Hair follicle dermal papilla cell (primary cell): ENCODE measurements around the gene PSMA4.

DNA sequence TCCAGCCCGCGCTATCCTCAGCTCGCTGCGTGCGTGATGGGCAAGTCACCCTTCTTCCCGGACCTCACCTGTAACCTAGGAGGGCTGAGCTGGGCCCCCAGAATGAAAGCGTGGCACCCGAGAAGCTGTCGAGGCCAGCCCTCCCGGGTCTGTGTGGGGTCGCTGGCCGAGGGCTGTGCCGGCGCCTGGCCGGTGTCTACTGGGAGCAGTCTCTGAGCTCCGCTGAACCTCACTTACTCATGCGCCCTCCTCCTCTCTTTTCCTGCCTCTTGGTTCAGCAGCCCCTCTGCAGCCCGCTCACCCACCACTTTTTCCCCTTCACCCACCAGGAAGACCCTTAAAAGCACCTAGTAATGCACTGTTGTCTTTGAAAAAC, 405 bp downstream of the HYKK start:
- CAGE, long polyA plus RNA, result no peak

- CAGE, long polyA plus RNA, result no peak
Measured at GRCh38 chr15:78540171-78541181, at the start of gene PSMA4. PSMA4 (plus strand) TSS chr15:78540444.

DNA sequence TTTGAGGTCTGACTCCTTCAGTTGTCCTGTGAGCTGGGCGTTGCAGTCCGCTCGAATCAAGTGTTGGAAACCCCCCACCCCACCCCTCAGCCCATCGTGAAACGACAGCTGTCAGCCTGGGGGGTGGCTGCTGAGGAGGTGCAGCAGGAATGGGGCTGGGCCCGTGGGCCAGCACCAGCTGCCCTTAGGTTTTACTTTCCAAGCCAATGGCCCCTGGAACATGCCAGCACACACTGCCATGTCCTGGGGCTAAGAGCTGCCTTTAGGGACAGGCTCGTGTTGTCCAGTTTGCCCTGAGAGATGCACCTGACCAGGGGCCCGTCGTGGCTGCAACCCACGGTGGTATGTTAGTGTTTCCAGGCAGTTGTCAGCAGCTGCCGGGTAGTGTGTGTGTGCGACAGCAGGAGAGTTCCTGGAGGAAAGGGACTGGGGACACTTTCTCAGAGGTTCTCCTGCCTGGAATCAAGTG, 56.3 kb downstream of the ADAMTS7 start:
- CAGE, long polyA plus RNA, result no peak

- CAGE, long polyA plus RNA, result no peak
Measured at GRCh38 chr15:78872400-78872736, 322 bp upstream of the MORF4L1 start.

DNA sequence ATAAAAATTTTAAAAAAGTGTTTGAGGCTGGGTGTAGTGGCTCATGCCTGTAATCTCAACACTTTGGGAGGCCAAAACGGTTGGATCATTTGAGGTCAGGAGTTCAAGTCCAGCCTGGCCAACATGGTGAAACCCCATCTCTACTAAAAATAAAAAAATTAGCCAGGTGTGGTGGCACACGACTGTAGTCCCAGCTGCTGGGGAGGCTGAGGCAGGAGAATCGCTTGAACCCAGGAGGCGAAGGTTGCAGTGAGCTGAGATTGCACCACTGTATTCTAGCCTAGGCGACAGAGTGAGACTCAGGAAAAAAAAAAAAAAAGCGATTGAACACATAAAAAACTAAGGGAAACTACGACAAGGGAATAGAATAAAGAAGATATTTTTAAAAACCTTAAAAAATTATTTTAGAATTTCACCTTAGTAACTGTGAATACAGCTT, 10.2 kb downstream of the MORF4L1 start:
- CAGE, long polyA plus RNA, result no peak

DNA sequence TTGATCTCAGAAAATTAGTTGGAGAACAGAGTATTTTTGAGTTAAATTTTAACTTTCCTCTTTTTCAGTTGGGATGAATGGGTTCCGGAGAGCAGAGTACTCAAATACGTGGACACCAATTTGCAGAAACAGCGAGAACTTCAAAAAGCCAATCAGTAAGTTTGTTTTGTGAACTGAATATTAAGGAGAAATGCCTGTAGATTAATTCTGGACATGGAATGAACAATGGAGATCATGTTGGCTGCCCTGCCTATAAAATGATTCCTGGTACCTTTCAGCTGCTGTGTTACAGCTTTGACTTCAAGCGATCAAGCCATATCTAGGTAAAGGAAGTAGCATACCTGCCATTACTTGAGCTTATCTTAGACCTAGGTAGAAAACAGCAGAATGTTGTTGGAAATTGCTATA, 13.4 kb downstream of the MORF4L1 start:
- CAGE, long polyA plus RNA, result no peak

GRCh38 chr15:78951431-78951797, 6.6 kb upstream of the CTSH start:
- CAGE, long polyA plus RNA, result no peak

GRCh38 chr15:79344306-79345083, 33.6 kb downstream of the TMED3 start:
- CAGE, long polyA plus RNA, result no peak

GRCh38 chr15:79657769-79658185, 225.6 kb downstream of the MINAR1 start:
- CAGE, long polyA plus RNA, result no peak

DNA sequence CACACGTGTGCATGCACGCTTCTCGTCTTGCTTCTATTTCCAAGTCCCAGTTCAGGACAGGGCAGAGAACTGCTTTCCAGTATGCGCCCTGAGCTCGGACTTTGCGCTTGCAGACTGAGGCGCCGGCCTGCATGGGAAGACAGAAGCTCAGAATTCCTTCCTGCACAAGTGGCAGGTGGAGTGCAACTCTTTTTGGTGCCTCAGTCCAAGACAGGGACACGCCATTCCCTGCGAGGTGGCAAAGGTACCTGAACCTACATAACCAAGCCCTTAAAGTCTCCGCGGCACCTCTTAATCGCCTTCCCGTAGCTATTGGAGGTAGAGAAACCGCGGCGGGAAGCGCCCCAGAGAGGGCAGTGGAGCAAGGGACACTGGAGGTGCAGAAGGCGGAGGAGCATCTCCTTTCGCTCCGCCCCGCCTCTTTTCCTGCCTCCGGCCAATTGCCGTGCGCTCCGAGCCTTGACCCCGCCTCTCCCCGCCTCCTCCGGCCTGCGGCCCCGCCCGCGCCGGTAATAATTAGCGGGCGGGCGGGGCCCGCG, 350 bp upstream of the ZFAND6 start:
- CAGE, long polyA plus RNA, result no peak

DNA sequence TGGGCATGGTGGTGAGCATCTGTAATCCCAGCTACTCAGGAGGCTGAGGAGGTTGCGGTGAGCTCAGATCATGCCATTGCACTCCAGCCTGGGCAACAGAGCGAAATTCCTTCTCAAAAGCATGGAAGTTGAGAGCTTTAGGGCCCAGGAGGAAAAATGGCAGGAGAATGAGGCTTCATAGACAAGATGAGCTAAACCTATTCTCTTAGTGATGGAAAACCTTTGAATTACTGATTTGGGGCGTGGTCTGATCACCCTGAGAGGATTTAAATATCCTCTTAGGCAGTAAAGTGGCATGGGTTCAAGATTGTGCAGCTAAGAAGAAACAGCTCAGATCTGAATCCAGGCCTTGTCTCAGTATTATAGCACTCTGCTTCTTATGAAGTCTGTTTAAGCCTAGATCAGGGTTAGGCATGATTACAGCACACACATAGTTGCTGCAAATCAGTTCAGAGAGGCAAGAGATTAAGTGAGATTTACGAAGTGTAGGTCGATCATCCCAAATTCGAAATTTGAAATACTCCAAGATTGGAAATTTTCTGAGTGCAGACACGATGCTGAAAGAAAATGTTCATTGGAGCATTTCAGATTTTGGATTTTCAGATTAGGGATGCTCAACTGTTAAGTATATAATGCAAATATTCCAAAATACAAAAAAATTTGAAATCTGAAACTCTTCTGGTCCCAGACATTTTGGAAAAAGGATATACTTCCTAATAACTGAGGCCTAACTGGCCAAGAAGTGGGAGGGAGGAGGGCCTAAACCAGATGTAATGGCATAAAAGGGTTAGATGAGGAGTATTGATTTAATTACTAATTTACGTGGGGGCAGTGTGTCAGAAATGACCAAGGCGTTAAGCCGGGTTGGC, 24.5 kb downstream of the ZFAND6 start:
- CAGE, long polyA plus RNA, result no peak

- CAGE, long polyA plus RNA, result no peak
Measured at GRCh38 chr15:80153312-80153892, 603 bp downstream of the FAH start.

DNA sequence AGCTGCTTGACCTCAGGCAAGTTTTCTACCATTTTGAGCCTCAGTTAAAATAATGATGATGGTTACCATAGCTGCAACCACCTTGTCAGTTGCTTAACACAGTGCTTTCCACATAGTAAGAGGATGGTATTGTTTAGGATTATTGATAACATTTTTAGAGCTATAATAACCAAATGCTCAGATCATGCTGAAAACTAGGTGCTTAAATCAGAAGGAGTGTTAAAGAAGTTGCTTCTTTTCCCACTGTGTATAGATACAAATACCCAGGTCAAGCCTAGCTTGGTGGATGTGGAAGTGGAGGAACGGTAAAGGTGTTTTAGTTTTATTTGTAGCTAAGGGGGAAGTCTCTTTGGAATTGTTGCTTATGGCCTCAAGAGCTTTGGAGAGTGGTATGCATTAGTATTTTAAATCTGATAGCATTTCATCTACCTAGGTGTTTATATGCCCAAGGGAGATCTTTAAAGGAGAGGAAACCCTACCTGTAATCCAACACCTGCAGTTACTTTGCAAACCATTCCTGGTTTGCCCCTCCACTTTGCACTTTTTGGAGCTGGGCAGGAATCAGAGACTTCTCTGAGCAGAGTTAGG, 10.4 kb downstream of the ABHD17C start:
- CAGE, long polyA plus RNA, result no peak

DNA sequence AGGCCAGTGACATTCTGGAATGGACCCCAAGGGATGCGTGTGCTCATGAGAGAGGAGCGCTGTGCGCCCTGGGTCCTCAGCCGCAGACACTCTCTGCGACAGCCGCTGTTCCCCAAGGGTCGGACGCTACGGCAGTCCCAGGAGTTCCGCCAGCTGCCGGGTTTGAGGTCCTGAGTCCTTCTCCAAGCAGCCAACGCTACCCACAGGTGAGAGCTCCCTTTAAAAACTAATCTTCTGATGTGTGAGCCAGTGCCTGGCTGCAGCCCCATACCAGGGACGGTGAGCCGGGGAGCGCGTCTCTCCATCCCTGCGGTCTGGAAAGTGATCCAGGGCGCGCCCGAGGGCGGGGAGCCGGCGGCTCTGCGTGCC, 1.2 kb downstream of the CEMIP start:
- CAGE, long polyA plus RNA, result no peak

DNA sequence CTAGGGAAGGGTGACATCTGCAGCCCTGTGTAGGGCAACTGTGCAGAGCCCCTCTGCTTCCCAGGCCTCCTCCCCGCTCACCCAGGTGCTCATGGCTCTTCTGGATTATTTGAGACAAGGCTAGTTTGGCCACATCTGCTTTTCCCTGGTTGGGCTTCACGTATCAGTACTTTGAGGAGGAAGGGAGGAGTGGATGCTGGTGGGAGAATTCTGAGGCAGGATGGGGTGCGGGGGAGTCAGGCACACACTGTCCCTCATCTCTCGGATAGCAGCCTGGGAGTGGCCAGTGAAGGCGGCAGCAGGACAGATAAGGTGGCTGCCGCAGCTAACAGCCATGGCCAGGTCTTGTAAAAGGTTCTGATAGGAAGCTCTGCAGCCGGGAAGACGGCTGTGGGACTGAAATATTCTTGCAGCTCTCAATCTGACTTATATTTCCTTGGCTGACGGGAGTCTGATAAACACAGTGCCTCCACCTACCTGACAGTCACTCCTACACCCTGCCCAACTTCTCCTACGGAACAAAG, 87.3 kb downstream of the MESD start:
- CAGE, long polyA plus RNA, result no peak

DNA sequence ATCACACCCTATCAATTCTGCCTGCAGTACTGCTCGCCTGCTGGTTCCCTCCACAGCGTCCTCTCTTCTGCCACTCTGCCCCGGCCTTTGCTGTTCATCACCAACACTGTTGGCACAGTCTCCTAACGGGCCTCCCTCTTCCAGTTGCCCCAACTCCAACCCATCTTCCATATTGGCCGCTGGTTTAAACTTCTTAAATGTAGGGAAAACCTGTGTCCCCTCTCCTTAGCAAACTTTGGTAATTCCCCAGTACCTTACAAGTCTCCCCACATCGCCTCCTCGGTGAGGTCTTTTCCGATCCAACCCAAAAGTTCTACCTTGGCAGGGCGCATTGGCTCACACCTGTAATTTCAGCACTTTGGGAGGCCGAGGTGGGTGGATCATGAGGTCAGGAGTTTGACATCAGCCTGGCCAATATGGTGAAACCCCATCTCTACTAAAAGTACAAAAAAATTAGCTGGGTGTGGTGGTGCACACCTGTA, 45.9 kb downstream of the MESD start:
- CAGE, long polyA plus RNA, result no peak

DNA sequence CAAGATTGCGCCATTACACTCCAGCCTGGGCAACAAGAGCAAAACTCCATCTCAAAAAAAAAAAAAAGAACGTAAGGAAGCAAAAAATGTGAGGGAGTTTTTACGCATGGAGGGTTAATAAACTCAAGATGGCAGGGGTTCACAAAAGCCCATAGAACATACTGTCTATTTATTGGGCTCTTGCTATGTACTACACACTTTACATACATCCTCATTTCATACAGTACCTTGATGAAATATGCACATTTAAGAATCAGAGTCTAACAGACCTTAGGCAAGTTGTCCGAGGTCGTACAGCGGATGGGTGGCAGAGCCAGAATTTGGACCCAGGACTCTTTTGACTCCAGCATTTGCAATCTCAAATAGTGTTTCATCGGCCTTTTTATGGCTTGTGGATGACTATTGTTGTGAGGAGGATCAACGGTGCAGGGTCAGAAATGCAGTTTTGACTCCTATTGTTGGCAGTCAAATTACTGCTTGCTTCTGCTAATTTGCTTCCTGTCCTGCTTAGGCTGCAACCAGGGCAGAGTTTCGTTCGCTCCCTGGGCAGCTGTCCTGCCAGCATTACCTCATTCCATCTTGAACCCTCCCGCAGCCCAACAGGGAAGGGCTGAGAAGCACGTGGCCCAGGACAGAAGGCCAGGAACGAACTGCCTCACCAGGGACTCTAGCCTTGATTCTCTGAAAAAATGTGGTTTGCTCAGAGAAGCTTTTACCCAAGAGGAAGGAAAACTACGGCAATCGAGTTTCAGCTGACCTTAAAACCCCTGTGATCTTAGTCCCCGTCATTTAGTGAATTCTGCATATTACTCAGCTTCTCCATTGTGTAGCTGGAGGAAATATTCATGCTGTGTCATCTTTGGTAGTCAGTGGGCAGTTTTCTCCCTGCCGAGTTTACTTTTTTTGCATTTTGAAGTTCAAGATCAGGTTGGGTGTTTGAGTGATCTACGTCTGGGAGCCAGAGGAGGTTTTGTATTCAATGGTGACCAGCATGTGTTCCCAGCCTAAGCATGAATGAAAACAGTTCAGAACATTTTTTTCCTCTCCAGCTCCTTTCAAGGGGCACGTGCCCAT, 22.7 kb downstream of the TLNRD1 start:
- CAGE, long polyA plus RNA, result no peak

DNA sequence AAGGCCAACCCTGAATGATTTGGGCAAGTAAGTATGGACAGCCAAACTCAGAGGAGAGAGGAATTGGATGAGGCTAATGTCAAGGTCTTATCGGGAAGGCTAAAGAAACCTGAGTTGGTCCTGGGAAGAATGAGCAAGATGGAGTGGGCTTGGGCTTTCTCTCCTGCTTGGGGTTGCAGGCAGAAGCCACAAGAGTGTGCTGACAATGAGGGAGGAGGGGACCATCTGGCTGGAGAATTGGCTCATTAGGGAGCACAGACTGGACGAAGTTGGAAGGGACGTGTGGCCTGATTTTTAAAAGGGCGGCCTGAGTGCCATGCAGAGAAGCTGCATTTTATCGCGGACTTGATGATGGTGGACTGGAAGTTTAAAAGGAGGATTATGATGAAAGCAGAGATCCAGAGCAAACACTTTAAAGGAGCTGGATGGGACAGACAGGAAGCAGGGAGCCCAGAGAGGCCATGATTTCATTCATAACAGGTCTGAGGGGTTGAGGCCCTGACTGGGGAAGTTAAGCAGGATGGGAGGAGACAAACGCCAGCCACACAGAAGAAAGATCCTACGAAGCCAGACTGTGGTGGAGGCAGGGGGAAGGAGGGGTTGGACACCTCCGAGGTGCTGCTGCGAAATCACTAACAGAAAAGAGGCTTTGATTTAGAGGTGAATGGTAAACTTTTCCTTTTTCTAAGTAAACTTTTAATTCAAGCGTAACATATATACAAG, 23.6 kb downstream of the TLNRD1 start:
- CAGE, long polyA plus RNA, result no peak

GRCh38 chr15:81038994-81039612, 38.4 kb downstream of the TLNRD1 start:
- CAGE, long polyA plus RNA, result no peak

DNA sequence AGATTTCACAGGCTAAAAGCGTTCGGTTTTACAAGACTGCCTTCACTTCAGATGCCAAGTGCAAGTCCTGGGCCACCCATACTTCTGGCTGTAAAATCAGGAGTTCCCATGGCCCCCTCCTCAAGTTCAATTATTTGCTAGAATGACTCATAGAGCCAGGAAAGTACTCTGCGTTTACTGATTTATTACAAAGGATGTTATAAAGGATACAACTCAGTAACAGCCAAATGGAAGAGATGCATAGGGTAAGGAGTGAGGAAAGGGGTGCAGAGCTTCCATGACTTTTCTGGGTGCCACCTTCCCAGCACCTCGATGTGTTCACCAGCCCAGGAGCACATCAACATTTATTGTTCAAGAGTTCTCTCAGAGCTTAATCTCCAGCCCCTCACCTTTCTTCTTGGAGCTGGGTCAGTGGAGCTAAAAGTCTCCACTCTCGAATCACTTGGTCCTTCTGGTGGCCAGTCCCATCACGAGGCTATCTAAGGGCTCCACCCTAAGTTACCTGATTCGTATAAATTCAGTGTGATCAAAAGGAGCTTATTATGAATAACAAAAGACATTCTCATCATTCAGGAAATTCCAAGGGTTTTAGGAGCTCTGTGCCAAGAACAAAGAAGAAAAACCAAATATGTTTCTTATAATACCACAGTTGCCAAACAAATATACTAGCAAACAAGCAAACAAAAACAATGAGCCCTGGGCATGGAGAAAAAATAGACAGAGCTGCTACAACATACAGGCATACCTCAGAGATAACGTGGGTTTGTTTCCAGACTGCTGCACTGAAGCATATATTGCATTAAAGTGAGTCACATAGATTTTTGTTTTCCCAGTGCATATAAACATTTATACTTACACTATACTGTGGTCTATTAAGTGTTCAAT, 20.4 kb upstream of the CFAP161 start:
- CAGE, long polyA plus RNA, result no peak